MCF 10A (cell line): ENCODE data around the genes RAB9A, TRAPPC2 and ASB9.

DNA sequence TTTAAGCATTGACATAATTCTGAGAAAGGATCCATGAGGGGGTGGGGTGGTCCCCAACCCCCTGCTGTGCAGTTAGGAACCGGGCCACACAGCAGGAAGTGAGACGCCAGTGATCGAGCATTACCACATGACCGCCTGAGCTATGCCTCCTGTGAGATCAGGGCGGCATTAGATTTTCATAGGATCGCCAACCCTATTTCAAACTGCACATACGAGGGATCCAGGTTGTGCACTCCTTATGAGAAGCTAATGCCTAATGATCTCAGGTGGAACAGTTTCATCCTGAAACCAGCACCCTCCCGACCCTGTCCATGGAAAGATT is 7.2 kb upstream of the TMSB4X start:
- PRO-cap = no peak
- RRBS = no CpG with 5 or more reads among the region's 8 CpGs

- PRO-cap = no peak
- RRBS = no CpG with 5 or more reads among the region's 13 CpGs
Observed at GRCh38 chrX:12979944-12980529, 5.1 kb downstream of the TMSB4X start.

GRCh38 chrX:12981955-12982376 is 7.1 kb downstream of the TMSB4X start:
- PRO-cap = no peak
- RRBS = no CpG with 5 or more reads among the region's 3 CpGs

- PRO-cap = no peak
- RRBS = no CpG with 5 or more reads among the region's 14 CpGs
Observed at GRCh38 chrX:13086999-13088113, 42.9 kb upstream of the FAM9C start.

DNA sequence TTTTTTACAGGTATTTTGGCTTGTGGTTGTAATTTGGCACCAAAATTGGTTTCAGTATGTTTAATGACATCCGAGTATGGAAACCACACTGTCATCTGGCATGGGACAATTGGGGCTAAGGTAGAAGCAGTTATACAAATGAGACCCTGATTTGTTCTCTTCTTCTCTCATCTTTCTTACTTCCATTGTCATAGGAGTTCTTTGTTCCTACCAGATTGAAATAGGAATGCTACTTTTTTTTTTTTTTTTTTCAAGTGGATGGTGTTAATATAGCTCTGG is 95.9 kb downstream of the ATXN3L start:
- PRO-cap = no peak
- RRBS = no CpG with 5 or more reads among the region's 1 CpG

DNA sequence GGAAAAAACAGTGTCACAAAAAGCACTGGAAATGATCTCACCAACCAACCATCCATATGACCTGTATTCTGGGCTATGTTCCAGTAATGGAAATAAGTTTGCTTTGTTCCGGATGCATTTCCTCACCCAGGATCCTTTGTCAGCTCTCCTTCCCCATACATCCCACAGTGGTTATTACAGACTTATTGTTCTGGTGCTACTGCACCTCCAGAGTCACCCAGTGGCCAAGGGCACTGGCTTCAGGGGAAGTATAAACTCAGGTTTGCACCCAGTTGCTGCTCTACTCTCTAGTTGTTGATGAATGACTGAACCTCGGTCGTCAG is 95.6 kb downstream of the ATXN3L start:
- PRO-cap = no peak
- RRBS = no CpG with 5 or more reads among the region's 3 CpGs

DNA sequence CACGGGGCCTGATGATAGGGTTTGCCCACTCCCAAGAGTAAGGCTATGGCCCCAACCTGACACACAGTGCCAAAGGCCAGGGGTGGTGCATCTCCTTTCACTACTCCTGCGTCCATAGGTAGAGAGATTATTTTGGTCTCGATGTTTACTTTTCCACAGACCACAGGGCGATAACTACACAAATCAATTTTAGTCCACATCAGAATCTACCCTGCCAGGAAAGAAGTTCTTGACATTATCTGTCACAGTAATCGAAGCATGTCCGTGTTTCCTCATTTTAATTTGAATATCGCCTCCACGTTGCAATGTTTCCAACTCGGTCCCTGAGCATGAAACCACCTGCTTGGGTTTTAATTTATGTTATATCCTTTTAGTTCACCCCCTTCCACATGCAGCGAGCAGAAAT is 100.0 kb upstream of the ATXN3L start:
- PRO-cap = no peak
- RRBS = no CpG with 5 or more reads among the region's 10 CpGs

- PRO-cap = bidirectional peak, plus-strand start at chrX:13689128, minus-strand start at chrX:13689025; bidirectional peak, plus-strand start at chrX:13689411, minus-strand start at chrX:13689477
- RRBS = 4% methylated on average over 14 of the region's 76 CpGs
Observed at GRCh38 chrX:13688568-13689644, at the start of gene RAB9A. TSS of gene RAB9A (plus strand) at chrX:13689128.

- PRO-cap = no peak
- RRBS = no CpG with 5 or more reads among the region's 8 CpGs
Observed at GRCh38 chrX:13733304-13733871, 1.0 kb downstream of the TRAPPC2 start.

- PRO-cap = bidirectional peak, plus-strand start at chrX:13734748, minus-strand start at chrX:13734618
- RRBS = 1% methylated on average over 5 of the region's 61 CpGs
Observed at GRCh38 chrX:13733872-13734965, at the start of gene TRAPPC2. TSS of gene TRAPPC2 (minus strand) at chrX:13734620.

DNA sequence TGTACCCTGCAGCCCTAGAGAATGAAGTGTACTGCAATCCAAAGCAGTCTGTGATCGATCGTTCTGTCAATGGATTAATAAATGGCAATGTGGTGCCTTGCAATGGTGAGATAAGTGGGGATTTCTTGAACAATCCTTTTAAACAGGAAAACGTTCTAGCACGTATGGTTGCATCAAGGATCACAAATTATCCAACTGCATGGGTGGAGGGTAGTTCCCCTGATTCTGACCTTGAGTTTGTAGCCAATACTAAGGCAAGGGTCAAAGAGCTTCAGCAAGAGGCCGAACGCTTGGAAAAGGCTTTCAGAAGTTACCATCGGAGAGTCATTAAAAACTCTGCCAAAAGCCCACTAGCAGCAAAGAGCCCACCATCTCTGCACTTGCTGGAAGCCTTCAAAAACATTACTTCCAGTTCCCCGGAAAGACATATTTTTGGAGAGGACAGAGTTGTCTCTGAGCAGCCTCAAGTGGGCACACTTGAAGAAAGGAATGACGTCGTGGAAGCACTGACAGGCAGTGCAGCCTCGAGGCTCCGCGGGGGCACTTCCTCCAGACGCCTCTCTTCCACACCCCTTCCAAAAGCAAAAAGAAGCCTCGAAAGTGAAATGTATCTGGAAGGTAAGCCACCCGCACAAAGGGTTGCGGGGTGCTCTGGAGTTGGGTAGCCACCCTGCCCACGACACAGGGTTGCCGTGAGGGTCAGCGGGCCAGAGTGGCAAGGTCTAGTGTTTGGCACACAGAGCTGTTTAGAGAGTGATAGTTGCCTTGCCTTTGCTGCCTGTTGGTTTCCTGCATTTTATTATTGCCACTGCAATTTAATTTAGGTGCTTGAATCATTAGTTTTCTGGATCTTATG is 25.8 kb downstream of the OFD1 start:
- PRO-cap = no peak
- RRBS = no CpG with 5 or more reads among the region's 20 CpGs

GRCh38 chrX:13891654-13892189 is 74.8 kb upstream of the GPM6B start:
- PRO-cap = no peak
- RRBS = no CpG with 5 or more reads among the region's 3 CpGs

GRCh38 chrX:13983797-13984139 is 45.9 kb downstream of the GEMIN8 start:
- PRO-cap = no peak
- RRBS = no CpG with 5 or more reads among the region's 3 CpGs

- PRO-cap = bidirectional peak, plus-strand start at chrX:14029155, minus-strand start at chrX:14028854
- RRBS = no CpG with 5 or more reads among the region's 5 CpGs
Observed at GRCh38 chrX:14028407-14029124, 1.1 kb downstream of the GEMIN8 start.

DNA sequence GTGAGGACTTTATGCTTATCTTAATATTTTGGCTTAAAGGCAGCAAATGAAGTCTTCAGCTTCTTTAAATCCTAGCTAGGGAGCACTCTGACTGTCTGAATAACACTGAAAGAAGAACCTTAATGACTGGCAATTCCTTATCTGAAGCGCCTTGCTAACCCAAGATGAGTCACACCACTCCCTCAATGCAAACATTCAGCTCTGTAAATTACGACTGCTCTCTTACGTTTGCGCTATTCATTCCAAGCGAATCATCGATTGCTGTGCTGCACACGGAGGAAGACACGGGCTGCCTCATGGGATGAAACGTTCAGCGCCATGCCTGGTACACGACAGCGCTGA is 35.2 kb upstream of the GEMIN8 start:
- PRO-cap = no peak
- RRBS = no CpG with 5 or more reads among the region's 12 CpGs

- PRO-cap = no peak
- RRBS = no CpG with 5 or more reads among the region's 15 CpGs
Observed at GRCh38 chrX:14109761-14110182, 80.1 kb upstream of the GEMIN8 start.

- PRO-cap = no peak
- RRBS = no CpG with 5 or more reads among the region's 6 CpGs
Observed at GRCh38 chrX:15268876-15269496, 897 bp downstream of the ASB9 start.

DNA sequence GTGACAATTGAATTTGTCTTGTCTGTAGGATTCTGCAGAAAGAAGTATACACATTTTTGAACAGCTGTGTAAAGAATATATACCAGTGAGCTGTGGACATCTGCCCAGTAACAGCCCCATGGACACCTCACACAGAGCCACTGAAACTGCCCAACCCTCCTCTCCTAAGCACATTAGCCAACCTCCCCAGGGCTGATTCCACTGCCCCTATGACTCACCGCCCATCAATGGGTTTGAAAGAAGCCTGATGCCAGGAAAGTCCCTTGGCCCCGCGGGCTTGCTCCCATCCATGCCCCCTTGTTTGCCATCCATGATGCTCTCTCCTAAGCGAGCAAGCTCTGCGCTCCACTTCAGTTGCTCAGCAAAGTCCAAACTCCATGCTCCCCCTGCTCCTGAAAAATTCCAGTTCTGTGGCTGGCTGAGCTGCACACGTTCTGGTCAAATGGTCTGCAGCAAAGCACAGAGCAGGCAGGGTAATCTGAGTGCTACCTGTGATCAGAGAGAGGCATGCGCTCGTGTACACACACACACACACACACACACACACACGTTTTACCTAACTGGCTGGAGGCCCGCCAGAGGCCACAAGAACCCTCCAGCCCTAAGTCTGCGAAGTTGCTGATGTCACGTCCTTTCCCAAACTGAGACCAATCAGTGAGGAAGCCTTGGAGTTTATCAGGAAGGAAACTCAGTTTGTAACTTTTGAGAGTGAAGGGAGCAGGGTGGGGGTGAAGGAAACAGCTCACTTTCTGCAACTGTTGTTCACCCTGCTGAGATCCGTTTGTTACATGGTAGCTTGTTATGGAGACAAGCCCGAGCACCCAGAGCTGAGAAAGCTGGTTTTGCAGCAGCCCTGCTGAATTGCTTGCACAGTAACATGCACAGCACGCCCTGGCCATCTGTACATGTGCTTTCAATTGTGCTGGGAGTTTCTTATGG is at the start of gene ASB9:
ASB9 (minus strand) TSS at position 521 of the 939 bp plus-strand sequence.
- PRO-cap = no peak
- RRBS = no CpG with 5 or more reads among the region's 15 CpGs

DNA sequence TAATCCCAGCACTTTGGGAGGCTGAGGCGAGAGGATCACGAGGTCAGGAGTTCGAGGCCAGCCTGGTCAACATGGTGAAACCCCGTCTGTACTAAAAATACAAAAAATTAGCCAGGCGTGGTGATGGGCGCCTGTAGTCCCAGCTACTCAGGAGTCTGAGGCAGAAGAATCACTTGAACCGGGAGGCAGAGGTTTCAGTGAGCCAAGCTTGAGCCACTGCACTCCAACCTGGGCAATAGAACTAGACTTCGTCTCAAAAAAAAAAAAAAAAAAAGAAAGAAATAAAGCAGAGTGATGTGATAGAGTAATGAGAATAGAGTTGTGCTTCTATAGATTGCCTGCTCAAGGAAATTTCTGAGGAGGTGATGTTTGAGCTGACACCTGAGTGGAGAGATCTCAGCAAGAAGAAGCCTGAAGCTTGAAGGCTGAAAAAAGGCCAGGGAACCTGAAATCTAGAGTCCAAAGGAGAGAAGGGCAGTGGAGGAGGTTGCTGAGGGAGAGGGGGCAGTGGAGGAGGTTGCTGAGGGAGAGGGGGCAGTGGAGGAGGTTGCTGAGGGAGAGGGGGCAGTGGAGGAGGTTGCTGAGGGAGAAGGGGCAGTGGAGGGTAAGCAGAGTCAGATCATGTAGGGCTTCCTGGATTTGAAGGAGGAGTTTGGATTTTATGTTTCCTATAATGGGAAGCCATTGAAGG is 15.5 kb downstream of the ZRSR2 start:
- PRO-cap = no peak
- RRBS = no CpG with 5 or more reads among the region's 8 CpGs

GRCh38 chrX:15826000-15827132 is 28.2 kb downstream of the AP1S2 start:
- PRO-cap = no peak
- RRBS = no CpG with 5 or more reads among the region's 7 CpGs